ENCODE data around the genes ZNG1F and MAMDC2.

- RRBS = no CpG with 5 or more reads among the region's 3 CpGs
These were observed 102.3 kb downstream of the FOXD4L6 start for GRCh38 chr9:41026104-41026605.

- RRBS = no CpG with 5 or more reads among the region's 30 CpGs
These were observed at the start of gene ZNG1F for GRCh38 chr9:41189235-41189568. ZNG1F (minus strand) TSS chr9:41189317.

GRCh38 chr9:41654903-41655649 is 466.0 kb upstream of the ZNG1F start:
- RRBS = no CpG with 5 or more reads among the region's 35 CpGs

DNA sequence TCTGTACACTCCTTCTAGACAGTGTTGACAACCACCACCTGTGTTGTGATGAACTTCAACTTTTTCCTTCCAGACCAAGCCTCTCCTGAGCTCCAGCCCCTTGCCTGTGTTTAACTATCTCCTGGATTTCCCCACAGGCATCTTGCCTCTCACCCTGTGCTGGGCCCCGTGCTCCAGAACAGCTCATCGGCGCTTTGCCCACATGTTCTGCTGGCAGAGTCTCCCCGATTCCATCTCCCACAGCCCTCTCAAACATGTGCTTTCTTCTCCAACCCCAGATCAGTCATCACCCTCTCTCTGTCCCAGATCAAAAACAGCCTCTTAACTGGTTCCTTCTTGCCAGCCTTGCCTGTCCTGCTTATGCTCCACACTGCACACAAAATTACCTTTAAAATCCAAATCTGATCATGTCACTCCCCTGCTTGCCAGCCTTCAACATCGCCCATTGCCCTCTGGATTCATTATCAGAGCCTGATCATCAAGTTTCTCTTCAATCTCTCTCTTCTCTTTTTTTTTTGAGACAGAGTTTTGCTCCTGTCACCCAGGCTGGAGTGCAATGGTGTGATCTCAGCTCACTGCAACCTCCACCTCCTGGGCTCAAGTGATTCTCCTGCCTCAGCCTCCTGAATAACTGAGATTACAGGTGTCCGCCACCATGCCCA is 1959.2 kb downstream of the FOXD4L5 start:
- RRBS = no CpG with 5 or more reads among the region's 6 CpGs

- RRBS = 69% methylated on average over 4 of the region's 42 CpGs
These were observed 1467.7 kb downstream of the FOXD4L5 start for GRCh38 chr9:63817097-63818021.

- RRBS = no CpG with 5 or more reads among the region's 2 CpGs
These were observed 651.0 kb downstream of the FOXD4L5 start for GRCh38 chr9:64634092-64634403.

DNA sequence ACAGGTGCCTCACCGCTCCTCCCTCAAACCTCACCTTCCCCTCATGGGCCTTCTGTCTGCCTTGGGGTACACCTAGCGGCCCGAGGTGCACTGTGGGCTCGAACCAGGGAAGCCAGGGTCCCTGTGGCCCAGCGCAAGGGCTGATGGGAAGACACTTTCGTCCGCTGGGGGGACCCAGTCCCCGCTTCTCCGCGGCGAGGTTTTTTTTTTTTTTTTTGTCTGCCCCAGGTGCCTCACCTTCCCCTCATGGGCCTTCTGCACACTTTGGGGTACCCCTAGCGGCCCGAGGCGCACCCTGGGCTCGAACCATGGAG is 528.5 kb downstream of the FOXD4L4 start:
- RRBS = no CpG with 5 or more reads among the region's 15 CpGs

- RRBS = no CpG with 5 or more reads among the region's 2 CpGs
These were observed 33.3 kb downstream of the PIP5K1B start for GRCh38 chr9:68738352-68738648.

- RRBS = no CpG with 5 or more reads among the region's 6 CpGs
These were observed 30.4 kb upstream of the PABIR1 start for GRCh38 chr9:68749317-68750099.

GRCh38 chr9:68798320-68799033 is 18.6 kb downstream of the PABIR1 start:
- RRBS = no CpG with 5 or more reads among the region's 1 CpG

DNA sequence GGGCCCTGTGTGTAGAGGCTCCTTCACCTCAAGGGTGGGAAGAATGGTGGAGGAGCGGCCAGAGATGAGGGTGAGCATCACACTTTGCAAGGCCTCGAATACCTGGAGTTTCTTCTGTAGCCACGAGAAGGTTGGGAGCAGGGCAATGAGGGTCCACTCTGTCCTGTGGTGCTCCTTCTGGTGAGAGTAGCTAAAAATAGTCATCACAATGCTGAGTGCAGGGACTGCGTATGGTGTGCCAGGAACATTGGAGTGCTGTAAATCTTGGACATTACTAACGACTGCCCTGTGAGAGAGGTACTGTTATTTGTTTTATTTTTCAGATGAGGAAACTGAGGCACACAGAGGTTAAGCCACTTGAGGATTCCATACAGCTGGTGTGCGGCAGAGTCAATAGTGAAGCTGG is 25.4 kb downstream of the PABIR1 start:
- RRBS = no CpG with 5 or more reads among the region's 6 CpGs

GRCh38 chr9:68895767-68896669 is 116.2 kb downstream of the PABIR1 start:
- RRBS = no CpG with 5 or more reads among the region's 5 CpGs

DNA sequence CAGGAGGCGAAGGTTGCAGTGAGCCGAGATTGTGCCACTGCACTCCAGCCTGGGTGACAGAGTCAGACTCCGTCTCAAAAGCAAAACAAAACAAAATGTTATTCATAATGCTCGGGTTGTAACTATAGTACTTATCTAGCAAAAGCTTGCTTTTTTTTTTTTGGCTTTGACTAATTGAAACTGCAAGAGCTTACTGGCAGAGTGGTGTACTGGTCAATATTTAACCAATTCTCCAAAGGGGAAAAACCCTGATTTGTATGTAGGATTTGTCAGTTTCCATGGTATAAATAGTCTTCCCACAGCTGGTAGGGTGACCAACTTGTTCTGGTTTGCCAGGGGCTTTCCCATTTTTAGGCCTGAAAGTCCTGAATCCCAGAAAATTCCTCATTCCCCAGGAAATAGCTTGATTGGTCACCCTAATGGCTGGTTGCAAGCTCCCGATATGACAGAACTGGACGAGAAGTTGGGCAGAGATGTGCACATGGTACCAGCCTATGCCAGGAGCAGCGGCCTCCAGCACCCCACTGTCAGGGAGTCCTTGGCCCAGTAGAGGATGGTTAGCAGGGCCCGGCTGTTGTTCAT is 58.0 kb downstream of the FXN start:
- RRBS = no CpG with 5 or more reads among the region's 8 CpGs

DNA sequence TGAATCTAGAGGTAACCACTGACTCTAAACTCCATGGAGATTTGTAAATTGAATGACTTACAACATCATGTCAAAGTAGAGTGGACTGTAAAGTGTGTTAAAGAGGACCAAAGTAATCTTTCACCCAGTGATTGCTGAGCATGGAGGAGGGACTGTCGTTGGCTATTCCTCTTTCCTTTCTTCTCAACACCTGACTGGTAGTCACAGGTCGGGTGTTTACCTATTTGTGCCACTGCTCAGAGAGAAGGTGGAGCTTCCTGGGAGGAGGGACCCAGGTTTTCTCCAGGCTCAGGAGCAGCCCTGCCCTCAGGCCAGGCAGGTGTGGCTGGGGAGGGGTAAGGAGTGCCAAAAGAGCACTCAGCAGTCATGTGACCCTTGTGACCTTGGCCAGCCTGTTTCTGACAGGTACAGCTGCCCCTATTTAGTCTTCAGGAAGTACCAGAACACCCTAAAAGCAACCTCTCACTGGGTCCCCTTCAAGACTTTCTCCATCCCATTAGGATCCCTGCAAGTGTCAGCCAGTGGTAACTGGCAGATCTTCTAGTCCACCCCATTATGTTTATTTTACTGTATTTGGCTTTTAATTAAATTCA is 68.9 kb upstream of the TJP2 start:
- RRBS = no CpG with 5 or more reads among the region's 2 CpGs

GRCh38 chr9:69134396-69134970 is 39.6 kb upstream of the TJP2 start:
- RRBS = no CpG with 5 or more reads among the region's 7 CpGs

DNA sequence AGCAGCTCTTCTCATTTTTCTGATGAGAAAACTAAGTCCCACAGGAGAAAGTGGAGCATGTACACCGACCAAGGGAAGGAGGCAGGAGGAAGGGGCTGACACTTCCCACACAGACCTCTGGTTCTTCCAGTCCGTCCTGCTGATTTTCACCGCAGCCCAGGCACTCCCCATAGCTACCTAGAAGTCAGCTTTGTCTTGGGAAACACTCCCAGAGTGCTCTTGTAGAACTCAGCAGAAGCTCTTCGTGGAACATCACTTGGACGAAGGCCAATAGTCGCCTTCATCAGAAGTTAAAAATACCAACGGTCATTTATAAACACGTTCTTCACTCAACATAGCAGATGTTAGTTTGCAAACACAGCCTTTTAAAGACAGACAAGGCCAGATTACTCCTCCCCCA is 28.9 kb upstream of the ENTREP1 start:
- RRBS = no CpG with 5 or more reads among the region's 8 CpGs

DNA sequence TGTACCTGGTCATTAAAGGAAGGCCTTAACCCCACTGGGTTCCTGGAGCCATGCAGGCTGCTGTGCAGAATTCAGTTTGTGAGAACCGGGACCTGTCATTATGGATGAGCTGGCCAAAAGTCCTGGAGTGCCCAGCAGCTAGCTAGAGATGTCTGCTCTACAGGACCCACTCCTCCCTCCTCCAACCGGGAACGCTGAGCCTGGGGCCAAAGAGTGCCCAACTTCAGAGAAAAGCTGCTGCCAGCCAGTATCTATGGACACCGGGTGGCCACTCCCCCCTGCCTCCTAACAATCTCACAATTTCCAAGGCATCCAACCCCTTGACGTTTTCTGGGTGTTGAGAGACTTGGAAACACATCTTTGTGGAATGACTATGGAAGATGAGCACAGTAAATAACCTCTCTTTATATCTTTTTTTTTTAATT is 1.3 kb downstream of the ENTREP1 start:
- RRBS = 59% methylated on average over 4 of the region's 5 CpGs

DNA sequence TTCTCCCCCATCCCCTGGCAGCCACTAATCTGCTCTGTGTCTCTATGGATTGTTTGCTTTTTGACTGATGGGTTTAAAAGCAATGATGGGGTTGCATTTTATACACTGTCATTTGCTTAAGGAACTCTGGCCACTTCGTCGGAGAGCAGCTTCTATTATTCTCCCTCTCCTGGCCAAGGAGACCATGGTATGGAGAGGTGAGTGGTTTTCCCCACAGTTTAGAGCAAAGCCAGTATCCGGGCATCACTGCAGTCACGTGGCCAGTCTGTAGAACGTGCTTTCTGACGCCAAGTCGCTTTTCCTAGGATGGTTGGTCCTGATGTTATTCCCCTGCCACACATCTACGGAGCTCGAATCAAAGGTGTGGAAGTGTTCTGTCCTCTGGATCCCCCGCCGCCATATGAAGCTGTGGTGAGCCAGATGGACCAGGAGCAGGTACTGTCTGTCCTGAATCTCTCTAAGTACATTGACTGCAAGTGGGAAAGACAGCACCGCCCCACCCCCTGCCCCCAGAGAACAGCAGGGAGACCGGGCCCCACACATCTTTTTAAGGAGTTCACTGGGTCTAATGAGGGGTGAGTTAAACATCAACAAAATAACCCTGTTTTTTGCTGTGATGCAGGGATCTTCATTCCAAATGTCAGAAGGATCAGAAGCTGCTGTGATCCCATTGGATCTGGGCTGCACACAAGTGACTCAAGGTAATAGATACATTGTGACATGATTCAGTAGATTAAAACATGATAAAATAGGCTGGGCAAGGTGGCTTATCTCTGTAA is 58.5 kb downstream of the ENTREP1 start:
- RRBS = no CpG with 5 or more reads among the region's 13 CpGs

DNA sequence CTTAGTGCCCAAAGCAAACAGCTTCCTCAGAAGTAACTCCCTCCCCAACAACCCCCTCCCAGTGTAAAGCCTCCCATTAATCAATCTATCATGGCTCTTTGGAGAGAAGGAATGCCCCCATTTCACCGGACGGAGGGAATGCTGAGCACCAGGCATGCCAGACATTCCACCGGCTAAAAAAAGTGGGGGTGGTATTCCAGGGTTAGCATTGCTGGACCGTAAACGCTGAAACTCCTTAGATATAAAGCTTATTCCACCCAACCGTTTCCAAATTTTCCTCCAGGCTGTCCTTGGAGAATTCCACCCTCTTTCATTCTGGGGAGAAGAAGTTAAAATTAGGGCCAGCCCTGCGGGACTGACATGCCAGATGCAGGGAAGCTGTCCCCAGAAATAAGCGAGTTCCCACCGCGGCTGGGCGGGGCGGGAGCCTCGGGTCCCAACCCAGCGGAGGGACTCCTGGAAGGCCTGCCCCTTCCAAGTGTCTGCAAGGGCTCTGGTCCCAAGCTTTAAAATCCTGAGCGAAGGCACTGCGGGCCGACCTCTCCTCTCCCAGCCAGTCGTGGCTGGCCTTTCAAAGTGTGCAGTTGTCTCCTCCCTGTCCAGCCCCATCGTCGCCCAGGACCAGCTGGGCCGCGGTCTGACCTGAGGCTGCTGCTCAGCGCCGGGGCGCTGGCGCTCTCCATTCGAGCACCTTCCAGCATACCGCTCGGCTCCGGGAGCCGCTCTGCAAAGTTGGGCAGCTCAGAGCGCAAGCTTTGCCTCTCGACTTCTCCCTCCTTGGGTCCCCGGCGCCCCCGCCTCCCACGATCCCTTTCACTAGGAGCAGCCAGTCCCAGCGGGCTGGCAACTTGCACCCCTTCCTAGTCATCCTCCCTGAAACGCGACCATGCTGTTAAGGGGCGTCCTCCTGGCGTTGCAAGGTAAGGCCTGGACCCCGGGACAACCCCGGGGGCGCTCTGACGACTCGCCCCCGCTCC is at the start of gene MAMDC2:
Gene MAMDC2, plus strand, starts transcription at position 537 of the 977 bp plus-strand sequence.
- RRBS = 6% methylated on average over 16 of the region's 48 CpGs